Peyer's patch (tissue), 4 donors: ENCODE measurements around the genes RPUSD2, RMDN3, CHP1, OIP5 and JMJD7.

- PRO-cap = no peak
- RAMPAGE, long total RNA, 4 experiments = no peak in any of the 4 experiments
Observed at GRCh38 chr15:40420006-40420711, 14.6 kb downstream of the IVD start.

DNA sequence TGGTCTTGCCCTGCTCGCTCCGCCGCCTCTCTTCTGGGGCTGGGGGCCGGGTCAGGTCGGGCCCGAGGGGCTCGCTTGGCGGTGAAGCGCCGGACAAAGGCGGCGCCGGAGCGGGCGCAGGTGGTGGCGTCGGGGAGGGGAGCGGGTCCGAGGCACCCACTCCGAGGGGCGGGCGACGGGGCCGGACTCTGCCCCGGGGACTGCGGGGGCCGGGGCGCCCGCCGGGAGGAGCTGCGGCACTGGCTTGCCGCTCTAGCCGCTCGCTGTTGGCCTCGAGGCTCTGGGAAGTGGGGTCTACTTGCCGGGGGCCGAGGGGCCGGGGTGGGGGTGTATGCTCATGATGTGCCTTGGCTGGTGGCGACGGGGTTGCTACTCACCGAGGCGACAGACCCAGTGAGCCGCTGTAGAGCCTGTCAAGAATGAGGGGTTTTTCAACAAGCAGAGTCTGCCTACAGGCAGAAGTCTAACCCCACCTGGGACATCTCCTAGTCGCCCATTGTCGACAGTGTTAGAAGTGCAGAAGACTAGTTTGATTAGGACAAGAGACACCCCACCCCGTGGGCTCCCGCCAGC lies 1.4 kb downstream of the BAHD1 start:
- PRO-cap = unidirectional peak, minus-strand start at position 149 of the sequence
- RAMPAGE, long total RNA, 4 experiments = no peak in any of the 4 experiments

DNA sequence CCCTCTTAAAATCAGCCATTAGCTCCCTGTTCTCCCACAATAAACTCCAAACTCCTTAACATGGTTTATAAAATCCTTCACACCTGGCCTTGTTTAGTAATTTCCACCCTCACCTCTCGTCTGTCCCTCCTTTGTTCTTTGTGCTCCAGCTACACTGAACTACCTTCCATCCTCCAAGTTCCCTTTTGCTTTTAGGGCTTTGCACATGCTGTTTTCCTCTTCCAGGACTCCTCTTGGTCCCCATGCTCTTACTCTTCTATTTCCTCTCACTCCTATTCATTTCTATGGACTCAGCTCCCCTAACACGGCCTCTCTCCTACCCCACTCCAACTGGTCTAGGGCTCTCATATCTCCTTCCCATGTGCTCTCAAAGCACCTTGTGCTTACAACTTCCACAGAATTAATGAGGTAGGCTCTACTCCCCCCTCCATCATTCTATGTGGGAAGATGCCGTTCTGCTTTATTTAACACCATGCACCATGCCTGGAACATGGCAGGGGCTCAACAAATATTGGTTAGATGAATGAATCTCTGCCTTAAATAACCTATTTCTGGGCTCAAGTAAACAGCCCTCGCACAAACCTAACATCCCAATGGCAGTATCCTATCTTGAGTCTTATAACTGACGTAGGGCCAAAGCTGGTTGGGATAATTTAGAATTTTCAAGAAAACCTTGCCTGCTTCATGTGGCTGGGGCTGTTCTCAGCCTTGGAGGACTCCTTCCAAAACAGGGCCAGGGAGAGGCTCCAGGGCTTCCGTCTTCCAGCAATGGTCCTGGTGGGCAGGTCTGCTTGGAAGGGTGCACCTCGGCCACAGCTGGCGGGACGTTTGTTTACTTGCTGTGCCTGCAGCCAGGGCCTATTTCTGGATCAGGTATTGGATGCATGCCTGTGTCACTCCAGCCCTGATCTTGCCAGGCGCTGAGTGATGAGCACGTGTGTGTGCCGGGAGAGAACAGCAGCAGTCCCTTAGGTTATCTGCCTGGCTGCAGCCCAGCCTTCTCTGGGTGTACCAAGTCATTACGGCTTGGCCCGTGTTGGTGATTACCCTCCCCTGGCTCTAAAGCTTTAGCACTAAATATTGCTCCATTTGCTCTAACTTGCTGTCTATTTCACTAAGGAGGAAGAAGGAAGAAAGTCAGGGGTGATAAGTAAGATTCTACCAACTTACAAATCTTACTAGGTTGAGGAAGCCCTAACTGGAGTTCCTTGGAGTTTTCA lies 15.3 kb downstream of the CCDC32 start:
- PRO-cap = no peak
- RAMPAGE, long total RNA, 4 experiments = no peak in any of the 4 experiments

DNA sequence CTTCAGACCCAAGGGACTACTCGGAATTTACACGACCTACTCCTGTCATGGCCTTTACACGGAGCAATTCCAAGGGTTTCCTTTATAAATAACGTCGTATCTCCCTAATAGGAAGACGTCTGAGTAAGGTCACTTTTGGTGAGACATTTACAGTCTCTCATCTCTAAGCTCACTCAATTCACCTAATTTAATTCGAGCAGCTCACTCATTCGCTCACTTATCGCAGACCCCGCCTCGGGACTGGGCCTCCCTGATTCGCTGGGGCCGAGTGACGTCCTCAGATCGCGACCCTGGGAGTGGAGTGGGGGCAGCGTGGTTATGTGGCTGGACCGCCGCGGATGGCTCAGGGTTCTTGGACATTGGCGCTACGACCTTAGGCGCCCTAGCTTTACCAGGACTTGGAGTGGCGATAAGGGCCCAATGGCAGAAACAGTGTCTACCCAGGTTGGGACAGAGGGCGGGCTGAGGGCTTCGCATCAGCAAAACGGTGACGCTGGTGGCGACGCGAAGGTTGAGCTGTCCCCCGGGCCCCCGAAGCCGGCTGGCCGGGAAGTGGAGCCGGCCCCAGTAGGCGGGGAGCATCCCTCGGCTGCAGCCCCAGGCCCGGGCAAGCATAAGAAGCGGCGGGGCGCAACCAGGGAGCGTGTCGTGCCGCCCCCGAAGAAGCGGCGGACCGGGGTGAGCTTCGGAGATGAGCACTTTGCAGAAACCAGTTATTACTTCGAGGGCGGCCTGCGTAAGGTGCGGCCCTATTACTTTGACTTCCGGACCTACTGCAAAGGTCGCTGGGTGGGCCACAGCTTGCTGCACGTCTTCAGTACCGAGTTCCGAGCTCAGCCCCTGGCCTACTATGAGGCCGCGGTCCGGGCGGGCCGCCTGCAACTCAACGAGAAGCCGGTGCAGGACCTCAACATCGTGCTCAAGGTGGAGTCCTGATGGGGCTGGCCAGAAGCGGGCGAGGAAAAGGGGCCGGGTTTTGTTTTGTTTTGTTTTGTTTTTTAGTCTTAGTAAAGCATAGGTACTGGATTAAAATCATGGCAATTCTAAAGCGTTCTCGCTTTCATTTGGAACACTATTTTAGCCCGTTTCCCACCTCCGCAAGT lies at the start of gene RPUSD2:
TSS of gene RPUSD2 (plus strand) at position 280 of the 1,103 bp plus-strand sequence.
- PRO-cap = bidirectional peak, plus-strand start at position 319 of the sequence, minus-strand start at position 189 of the sequence; unidirectional peak, plus-strand start at position 534 of the sequence; unidirectional peak, plus-strand start at position 778 of the sequence
- RAMPAGE, long total RNA, 4 experiments = start-site peak on the plus strand in 3 of 4 experiments, centred at positions 290 to 306 of the sequence, 16 to 19 reads per replicate

DNA sequence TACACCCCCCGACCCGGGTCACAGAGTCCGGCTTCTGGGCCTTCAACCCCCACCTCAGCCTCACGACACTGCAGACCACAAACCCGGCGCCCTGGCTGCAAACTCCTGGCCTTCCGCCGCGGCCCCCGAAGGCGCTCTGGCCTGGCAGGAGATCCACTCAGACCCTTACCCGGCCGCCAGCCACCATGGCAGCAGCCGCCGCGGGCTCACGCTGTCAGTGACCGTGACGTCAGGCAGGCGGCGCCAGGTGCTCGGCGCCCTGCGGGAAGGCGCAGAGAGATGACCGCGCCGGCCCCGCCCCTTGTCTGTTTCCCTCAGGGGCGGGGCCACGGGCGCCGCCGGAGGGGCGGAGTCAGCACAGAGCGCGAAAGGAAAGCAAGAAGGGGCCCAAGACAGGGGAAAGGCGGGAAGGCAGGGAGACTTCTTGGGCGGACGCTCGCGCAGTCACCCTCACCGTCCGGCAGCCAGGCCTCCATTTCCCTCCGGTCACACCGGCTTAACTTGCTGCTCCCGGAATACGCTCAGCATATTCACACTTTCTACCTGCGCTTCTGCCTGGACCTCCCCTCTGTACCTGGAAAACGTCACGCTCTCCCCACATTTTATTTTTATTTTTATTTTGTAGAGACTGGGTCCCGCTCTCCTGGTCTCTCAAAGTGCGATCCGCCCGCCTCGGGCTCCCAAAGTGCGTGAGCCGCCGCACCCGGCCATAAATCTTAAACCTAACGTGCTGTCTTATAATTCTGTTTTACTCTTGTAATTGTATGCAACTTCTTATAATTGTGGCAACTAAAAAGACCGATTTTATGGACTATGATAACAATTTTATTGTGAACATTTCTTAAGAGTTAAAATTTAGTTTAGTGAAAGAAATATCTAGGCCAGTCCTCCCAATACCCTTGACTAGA lies at the start of gene RMDN3:
TSS of gene RMDN3 (minus strand) at position 225 of the 908 bp plus-strand sequence.
- PRO-cap = bidirectional peak, plus-strand start at position 395 of the sequence, minus-strand start at position 219 of the sequence
- RAMPAGE, long total RNA, 4 experiments = start-site peak on the minus strand in 3 of 4 experiments, centred at positions 194 to 205 of the sequence, 128 to 552 reads per replicate

DNA sequence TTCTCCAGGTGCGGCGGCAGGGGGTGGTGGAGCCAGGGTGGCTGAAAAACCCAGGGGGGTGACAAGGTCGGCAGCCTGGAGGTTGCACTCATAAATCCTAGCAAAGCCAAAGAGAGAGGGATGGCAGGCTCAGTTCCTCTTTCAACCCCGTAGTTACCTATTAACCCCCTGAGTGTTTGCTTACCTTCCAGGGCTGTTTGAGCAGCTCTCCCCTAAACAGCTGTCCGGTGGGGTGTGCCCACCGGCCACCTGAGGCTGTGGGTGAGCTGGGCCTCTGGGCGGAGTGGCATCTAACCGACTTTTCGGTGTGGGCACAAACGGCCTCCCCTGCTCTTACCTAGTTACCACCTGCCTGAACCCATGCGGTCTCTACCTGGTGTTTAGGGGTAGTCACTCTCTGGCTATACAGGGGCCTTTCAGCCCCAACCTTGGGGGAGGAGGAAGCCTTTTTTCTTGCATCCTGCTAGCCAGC lies 3.5 kb downstream of the DLL4 start:
- PRO-cap = no peak
- RAMPAGE, long total RNA, 4 experiments = start-site peak on the minus strand in 1 of 4 experiments, centred at position 116 of the sequence, 16 reads per replicate

DNA sequence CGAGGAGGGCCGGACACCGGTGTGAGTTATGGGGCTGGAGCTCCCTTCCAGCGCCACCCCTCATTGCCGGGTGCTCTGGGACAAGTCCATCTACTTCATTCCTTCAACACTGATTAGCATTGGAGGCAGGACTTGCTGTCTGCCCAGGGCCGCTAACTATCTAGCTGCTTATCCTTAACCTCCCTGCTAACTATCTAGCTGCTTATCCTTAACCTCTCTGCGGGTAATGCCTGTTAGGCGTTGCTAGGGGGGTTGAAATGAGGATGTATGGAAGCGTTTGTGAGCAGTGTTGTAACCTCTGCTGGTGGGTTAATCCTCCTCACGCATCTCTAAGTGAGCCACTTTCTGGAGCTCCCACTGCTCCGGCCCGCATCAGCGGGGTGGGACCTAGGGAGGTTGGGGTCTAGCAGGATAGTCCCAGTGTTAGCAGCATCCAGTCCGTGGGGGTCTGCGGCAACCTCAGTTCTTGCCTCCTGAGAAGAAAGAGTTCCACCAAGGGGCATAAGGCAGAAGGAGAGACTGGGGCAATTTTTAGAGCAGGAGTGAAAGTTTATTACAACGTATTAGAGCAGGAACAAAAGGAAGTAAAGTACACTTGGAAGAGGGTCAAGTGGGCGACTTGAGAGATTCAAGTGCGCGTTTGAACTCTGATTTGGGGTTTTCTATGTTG lies 10.8 kb upstream of the CHAC1 start:
- PRO-cap = no peak
- RAMPAGE, long total RNA, 4 experiments = no peak in any of the 4 experiments

GRCh38 chr15:40964238-40964623 lies 11.0 kb downstream of the CHAC1 start:
- PRO-cap = unidirectional peak, plus-strand start at chr15:40964359
- RAMPAGE, long total RNA, 4 experiments = no peak in any of the 4 experiments

- PRO-cap = no peak
- RAMPAGE, long total RNA, 4 experiments = no peak in any of the 4 experiments
Observed at GRCh38 chr15:41085219-41085854, 30.7 kb downstream of the INO80 start.

GRCh38 chr15:41230892-41231803 lies at the start of gene CHP1:
Gene CHP1 (plus strand): TSS chr15:41231268.
- PRO-cap = unidirectional peak, plus-strand start at chr15:41231144; unidirectional peak, plus-strand start at chr15:41231204; unidirectional peak, plus-strand start at chr15:41231250
- RAMPAGE, long total RNA, 4 experiments = start-site peak on the plus strand in 4 of 4 experiments, at chr15:41231143-41231366 at its widest, 47 to 1,626 reads per replicate

DNA sequence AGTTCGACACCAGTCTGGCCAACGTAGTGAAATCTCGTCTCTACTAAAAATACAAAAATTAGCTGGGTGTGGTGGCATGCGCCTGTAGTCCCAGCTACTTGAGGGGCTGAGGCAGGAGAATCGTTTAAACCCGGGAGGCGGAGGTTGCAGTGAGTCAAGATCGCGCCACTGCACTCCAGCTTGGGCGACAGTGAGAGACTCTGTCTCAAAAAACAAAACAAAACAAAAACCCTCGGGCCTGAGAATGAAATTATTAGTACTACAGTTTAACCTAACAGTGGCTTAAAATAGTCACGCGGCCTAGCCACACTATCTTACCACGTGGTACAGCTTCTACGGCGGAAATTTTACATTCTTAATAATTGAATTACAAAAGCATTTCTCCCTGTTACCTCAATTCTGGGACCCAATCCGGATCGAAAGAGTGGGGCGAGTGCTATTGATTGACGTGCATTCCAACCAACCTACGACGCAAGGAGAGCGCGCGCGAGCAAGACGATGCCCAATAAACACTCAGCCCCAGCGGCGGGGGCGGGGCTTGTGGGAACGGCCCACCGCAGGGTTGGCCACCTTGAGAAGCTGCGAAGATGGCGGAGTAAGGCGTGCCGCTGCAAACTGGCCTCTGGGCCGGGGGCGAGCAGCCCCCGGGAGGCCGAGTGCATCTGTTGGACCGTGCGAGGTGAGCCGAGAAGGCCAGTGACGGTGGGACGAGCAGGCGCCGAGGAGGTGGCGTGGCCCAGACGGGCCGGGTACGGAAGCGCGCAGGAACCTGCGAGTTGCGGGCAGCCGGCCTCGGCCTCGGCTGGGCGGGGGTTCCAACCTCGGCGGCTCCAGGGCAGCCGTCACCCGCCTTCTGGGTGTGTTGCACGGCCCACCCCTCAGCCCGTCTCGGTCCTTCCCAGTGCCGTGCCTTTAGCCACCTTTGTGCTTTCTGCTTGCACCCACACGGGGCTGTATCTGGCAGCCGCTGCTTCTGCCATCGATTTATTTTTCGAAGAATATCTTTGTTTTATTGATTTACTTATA lies 48.6 kb downstream of the OIP5 start:
- PRO-cap = bidirectional peak, plus-strand start at position 577 of the sequence, minus-strand start at position 401 of the sequence; unidirectional peak, plus-strand start at position 739 of the sequence; unidirectional peak, minus-strand start at position 800 of the sequence
- RAMPAGE, long total RNA, 4 experiments = start-site peak on the plus strand in 4 of 4 experiments, centred at positions 569 to 581 of the sequence, 100 to 200 reads per replicate

DNA sequence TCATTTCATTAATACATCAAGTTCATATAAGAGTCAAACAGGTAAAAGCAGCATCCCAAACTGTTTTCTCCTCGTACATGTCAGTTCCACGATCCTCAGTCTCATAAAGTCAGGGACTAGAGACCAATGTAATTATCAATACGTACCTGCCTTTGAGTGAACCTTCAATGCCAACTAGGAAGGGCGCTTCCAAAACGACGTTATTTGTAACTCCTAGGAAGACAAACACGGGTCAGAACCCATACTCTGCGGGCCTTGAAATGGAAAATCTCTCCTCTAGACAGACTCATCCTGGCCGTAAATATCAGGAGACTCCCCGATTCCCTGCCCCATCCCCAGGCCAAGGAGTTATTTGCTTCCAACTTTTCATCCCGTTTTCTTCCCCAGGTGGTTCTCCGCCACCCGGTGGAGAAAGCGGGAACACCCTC lies 608 bp downstream of the OIP5 start:
- PRO-cap = no peak
- RAMPAGE, long total RNA, 4 experiments = no peak in any of the 4 experiments

GRCh38 chr15:41332197-41333058 lies at the start of gene OIP5:
Gene OIP5 (minus strand): TSS chr15:41332591.
- PRO-cap = bidirectional peak, plus-strand start at chr15:41332883, minus-strand start at chr15:41332584
- RAMPAGE, long total RNA, 4 experiments = start-site peak on the plus strand in 1 of 4 experiments, at chr15:41332879-41332883 at its widest, 88 reads per replicate; start-site peak on the minus strand in 2 of 4 experiments, at chr15:41332579-41332591 at its widest, 5 to 10 reads per replicate

GRCh38 chr15:41417888-41418360 lies 1.0 kb downstream of the RTF1 start:
- PRO-cap = no peak
- RAMPAGE, long total RNA, 4 experiments = no peak in any of the 4 experiments

GRCh38 chr15:41513032-41513530 lies 546 bp downstream of the LTK start:
- PRO-cap = no peak
- RAMPAGE, long total RNA, 4 experiments = start-site peak on the minus strand in 1 of 4 experiments, at chr15:41513135-41513405 at its widest, 5 reads per replicate

- PRO-cap = no peak
- RAMPAGE, long total RNA, 4 experiments = no peak in any of the 4 experiments
Observed at GRCh38 chr15:41584643-41585104, 25.7 kb downstream of the TYRO3 start.

- PRO-cap = bidirectional peak, plus-strand start at chr15:41828092, minus-strand start at chr15:41827919; unidirectional peak, minus-strand start at chr15:41828307
- RAMPAGE, long total RNA, 4 experiments = start-site peak on the plus strand in 4 of 4 experiments, at chr15:41828080-41828153 at its widest, 32 to 103 reads per replicate
Observed at GRCh38 chr15:41828007-41828841, at the start of gene JMJD7. Gene JMJD7 (plus strand): TSS chr15:41828092.

DNA sequence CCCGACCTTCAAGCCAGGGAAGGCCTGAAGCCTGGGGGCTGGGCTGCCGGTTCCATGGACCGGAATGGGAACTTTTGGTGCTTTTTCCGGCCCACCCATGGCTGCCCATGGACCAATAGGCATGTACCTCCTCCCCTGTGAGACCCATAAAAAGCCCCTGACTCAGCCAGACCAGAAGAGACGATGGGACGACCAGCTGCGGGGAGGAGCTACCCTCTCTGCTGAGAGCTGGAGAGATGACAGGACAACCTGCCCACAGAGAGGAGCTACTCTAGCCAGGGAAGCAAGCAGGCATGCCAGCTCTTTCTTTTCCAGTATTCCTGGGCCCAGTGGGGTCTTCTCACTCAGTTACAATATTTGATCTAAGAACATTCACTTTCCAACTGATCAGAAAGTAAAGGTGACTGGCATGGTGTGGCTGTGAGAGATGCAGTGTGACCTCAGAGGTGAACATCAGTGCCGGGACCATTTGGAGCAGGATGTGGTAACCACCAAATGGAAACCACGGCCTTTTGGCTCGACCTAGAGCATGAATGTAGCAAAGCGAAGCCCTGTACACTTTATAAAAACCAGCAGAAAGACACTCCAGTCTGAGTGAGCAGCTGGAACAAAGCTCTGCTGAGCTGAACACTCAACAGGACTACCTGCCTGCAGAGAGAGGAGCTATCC lies 3.2 kb downstream of the JMJD7 start:
- PRO-cap = no peak
- RAMPAGE, long total RNA, 4 experiments = no peak in any of the 4 experiments

GRCh38 chr15:41916241-41917134 lies 22.6 kb upstream of the SPTBN5 start:
- PRO-cap = no peak
- RAMPAGE, long total RNA, 4 experiments = no peak in any of the 4 experiments

- PRO-cap = no peak
- RAMPAGE, long total RNA, 4 experiments = no peak in any of the 4 experiments
Observed at GRCh38 chr15:41925072-41926160, 31.6 kb upstream of the SPTBN5 start.